K562 (cell line): ENCODE data around the gene TOP1.

DNA sequence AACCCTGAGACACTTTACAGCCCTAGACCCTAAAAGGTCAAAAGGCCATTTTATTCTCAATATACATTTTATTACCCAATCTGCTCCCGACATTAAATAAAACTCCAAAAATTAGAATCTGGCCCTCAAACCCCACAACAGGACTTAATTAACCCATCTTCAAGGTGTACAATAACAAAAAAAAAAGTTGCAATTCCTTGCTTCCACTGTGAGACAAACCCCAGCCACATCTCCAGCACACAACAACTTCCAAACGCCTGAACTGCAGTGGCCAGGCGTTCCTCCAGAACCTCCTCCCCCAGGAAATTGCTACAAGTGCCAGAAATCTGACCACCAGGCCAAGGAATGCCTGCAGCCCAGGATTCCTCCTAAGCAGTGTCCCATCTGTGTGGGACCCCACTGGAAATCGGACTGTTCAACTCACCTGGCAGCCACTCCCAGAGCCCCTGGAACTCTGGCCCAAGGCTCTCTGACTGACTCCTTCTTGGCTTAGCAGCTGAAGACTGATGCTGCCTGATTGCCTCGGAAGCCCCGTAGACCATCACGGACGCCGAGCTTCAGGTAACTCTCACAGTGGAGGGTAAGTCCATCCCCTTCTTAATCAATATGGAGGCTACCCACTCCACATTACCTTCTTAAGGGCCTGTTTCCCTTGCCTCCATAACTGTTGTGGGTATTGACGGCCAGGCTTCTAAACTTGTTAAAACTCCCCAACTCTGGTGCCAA lies 417.9 kb downstream of the MAFB start:
- RAMPAGE, long total RNA, result no peak
- RRBS, result no CpG with 5 or more reads among the region's 10 CpGs
PRO-cap:
- standard, result no peak
- CoPRO, capped RNA only, 2 experiments, result no peak in any of the 2 experiments
- CoPRO, capped and uncapped RNA, 2 experiments, result no peak in any of the 2 experiments
- CoPRO, uncapped RNA only, 2 experiments, result no peak in any of the 2 experiments
CAGE:
- cytosol, long polyA plus RNA, result no peak
- long polyA plus RNA, result no peak
- nucleolus, long total RNA, result no peak
- nucleus, long polyA plus RNA, result no peak

DNA sequence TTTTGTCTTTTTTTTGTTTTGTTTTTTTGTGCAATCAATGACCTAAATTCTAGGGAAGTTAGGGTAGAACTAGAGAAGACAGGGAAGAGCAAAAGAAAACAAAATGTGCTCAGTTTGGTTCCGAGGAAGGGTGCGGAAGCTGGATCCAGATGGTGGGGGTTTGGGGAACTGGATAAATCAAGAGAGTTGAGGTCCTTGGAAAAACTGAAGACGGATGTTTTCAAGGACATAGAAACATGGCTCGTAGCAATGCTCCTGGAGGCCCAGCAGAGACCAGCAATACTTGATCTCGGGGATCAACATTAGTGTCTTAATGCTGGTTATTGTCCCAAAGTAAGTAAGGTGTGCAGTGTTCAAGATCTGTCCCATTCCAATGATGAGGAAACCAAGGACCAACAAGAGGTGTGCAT lies 224.0 kb downstream of the MAFB start:
- RAMPAGE, long total RNA, result no peak
- RRBS, result no CpG with 5 or more reads among the region's 5 CpGs
PRO-cap:
- standard, result no peak
- CoPRO, capped RNA only, 2 experiments, result no peak in any of the 2 experiments
- CoPRO, capped and uncapped RNA, 2 experiments, result no peak in any of the 2 experiments
- CoPRO, uncapped RNA only, 2 experiments, result no peak in any of the 2 experiments
CAGE:
- cytosol, long polyA plus RNA, result no peak
- long polyA plus RNA, result no peak
- nucleolus, long total RNA, result no peak
- nucleus, long polyA plus RNA, result no peak

GRCh38 chr20:40470435-40471074 lies 218.5 kb downstream of the MAFB start:
- RAMPAGE, long total RNA, result no peak
- RRBS, result no CpG with 5 or more reads among the region's 12 CpGs
PRO-cap:
- standard, result no peak
- CoPRO, capped RNA only, 2 experiments, result no peak in any of the 2 experiments
- CoPRO, capped and uncapped RNA, 2 experiments, result no peak in any of the 2 experiments
- CoPRO, uncapped RNA only, 2 experiments, result no peak in any of the 2 experiments
CAGE:
- cytosol, long polyA plus RNA, result no peak
- long polyA plus RNA, result no peak
- nucleolus, long total RNA, result no peak
- nucleus, long polyA plus RNA, result no peak

GRCh38 chr20:41028177-41029233 lies at the start of gene TOP1:
TSS of gene TOP1 (plus strand) at chr20:41028822.
- RAMPAGE, long total RNA, result start-site peak on the plus strand at chr20:41028842-41028915, 487 and 171 reads in 2 replicates
- RRBS, result 1% methylated on average over 28 of the region's 101 CpGs
PRO-cap:
- standard, result bidirectional peak, plus-strand start at chr20:41028881, minus-strand start at chr20:41028464
- CoPRO, capped RNA only, 2 experiments, result peak in 2 of 2 experiments; most common plus-strand start chr20:41028823 (in 1); most common minus-strand start chr20:41028464 (in 2)
- CoPRO, capped and uncapped RNA, 2 experiments, result peak in 2 of 2 experiments; most common plus-strand start chr20:41028823 (in 2); most common minus-strand start chr20:41028464 (in 1)
- CoPRO, uncapped RNA only, 2 experiments, result peak in 2 of 2 experiments; most common plus-strand start chr20:41028823 (in 2); most common minus-strand start chr20:41028413 (in 1)
CAGE:
- cytosol, long polyA plus RNA, result start-site peak on the plus strand at chr20:41028808-41028881, 197 and 1,107 reads in 2 replicates; start-site peak on the plus strand at chr20:41028993-41029077, 229 and 233 reads in 2 replicates
- long polyA plus RNA, result start-site peak on the plus strand at chr20:41028817-41028933, 2,040 and 3,009 reads in 2 replicates; start-site peak on the plus strand at chr20:41029017-41029076, 362 and 565 reads in 2 replicates
- nucleolus, long total RNA, result no peak
- nucleus, long polyA plus RNA, result start-site peak on the plus strand at chr20:41028817-41028881, 1,297 and 783 reads in 2 replicates; start-site peak on the plus strand at chr20:41029046-41029077, 110 and 48 reads in 2 replicates

DNA sequence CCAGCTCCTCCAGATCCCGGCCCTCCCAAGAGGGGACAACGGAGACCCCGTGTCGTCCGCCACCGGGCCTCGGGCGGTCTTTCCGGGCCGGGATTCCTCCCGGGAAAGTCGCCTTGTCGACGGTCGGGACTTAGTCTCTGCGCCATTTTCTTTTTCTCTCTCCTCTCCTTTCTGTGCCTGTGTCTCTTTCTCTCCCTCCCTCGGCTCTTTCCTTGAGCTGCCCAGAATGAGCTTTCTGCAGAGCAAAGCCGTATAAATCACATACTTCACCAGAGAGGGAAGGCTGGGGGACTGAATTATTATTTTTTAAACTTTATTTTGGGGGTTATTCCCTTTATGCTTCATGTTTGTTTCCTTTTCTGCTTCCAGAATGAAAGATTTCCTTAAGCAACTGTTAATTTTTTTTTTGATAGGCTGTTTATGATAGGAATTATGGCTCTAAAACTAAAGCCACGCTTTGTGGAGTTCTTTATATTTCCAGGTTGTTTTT lies 1.1 kb downstream of the TOP1 start:
- RAMPAGE, long total RNA, result no peak
- RRBS, result 3% methylated on average over 6 of the region's 19 CpGs
PRO-cap:
- standard, result unidirectional peak, minus-strand start at position 159 of the sequence
- CoPRO, capped RNA only, 2 experiments, result no peak in any of the 2 experiments
- CoPRO, capped and uncapped RNA, 2 experiments, result no peak in any of the 2 experiments
- CoPRO, uncapped RNA only, 2 experiments, result no peak in any of the 2 experiments
CAGE:
- cytosol, long polyA plus RNA, result no peak
- long polyA plus RNA, result no peak
- nucleolus, long total RNA, result no peak
- nucleus, long polyA plus RNA, result no peak

GRCh38 chr20:41061180-41061641 lies 32.6 kb downstream of the TOP1 start:
- RAMPAGE, long total RNA, result no peak
- RRBS, result no CpG with 5 or more reads among the region's 3 CpGs
PRO-cap:
- standard, result no peak
- CoPRO, capped RNA only, 2 experiments, result no peak in any of the 2 experiments
- CoPRO, capped and uncapped RNA, 2 experiments, result no peak in any of the 2 experiments
- CoPRO, uncapped RNA only, 2 experiments, result peak in 1 of 2 experiments; most common plus-strand start chr20:41061414 (in 1)
CAGE:
- cytosol, long polyA plus RNA, result no peak
- long polyA plus RNA, result start-site peak on the plus strand at chr20:41061427-41061483, 975 and 1,345 reads in 2 replicates
- nucleolus, long total RNA, result no peak
- nucleus, long polyA plus RNA, result start-site peak on the plus strand at chr20:41061451-41061472, 86 and 103 reads in 2 replicates

DNA sequence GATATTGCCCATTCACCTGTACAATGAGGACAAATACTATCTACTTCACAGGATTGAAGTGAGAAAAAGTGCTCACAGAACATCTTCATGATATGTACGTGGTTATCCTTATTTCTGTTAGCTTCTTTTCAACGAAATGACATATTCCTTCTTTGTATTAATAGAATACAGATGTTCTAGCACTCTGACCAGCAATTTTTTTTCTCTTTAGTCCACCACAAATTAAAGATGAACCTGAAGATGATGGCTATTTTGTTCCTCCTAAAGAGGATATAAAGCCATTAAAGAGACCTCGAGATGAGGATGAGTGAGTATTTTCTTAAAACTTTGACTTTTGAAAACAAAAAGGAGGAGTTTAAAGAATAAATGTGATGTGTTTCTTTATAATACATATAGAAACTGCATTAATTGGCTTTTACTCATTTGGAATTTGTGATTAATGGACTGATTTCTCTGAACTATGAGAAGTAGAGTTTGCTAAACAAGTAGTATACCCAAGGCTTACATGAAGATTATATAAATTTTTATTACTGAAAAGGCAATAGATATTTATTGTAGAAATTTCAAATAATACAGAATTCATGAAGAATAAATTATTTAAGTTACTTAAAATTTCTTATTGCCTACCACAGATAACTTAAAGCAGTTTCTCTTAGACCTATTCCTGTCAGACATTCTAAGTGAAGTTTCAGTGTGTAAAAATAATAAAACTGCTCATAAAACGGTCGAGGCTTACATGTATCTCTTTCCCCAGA lies 51.4 kb downstream of the TOP1 start:
- RAMPAGE, long total RNA, result no peak
- RRBS, result no CpG with 5 or more reads among the region's 5 CpGs
PRO-cap:
- standard, result no peak
- CoPRO, capped RNA only, 2 experiments, result no peak in any of the 2 experiments
- CoPRO, capped and uncapped RNA, 2 experiments, result no peak in any of the 2 experiments
- CoPRO, uncapped RNA only, 2 experiments, result no peak in any of the 2 experiments
CAGE:
- cytosol, long polyA plus RNA, result no peak
- long polyA plus RNA, result no peak
- nucleolus, long total RNA, result no peak
- nucleus, long polyA plus RNA, result no peak

DNA sequence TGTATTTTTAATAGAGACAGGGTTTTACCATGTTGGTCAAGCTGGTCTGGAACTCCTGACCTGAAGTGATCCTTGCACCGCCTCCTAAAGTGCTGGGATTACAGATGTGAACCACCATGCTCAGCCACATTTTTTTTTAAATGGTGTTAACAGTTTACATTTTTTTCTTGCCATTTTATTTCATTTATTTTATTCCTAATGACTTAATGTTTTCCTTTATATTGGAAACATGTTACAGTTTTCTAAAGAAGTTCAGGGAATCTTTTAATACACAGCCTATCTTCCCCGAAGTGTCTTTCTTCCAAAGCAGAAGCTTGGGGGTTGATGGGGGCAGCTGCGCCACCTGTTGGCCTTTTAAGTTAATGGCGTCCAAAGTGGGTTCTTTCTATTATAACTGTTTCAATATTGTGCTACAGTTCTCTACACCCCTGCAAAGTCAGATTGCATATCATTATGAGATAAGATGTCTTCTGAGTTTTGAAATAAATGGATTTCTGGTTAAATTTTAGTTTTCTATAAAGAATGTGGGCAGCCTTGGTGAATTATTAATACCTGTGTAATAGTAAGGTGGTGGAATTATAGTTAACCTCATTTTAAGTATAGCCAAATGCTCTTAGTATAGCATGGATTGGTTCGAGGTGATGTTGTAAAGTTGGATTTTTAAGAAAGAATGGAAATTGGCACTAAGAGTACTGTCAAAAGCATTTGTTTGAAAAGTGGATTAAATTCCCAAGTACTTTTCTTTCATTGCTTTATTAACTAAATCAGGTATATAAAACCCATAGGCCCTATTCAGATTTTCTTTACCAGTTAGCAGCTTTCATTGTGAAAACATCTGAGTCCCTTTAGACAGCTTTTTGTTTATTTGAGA lies 41.9 kb upstream of the PLCG1 start:
- RAMPAGE, long total RNA, result no peak
- RRBS, result no CpG with 5 or more reads among the region's 5 CpGs
PRO-cap:
- standard, result no peak
- CoPRO, capped RNA only, 2 experiments, result no peak in any of the 2 experiments
- CoPRO, capped and uncapped RNA, 2 experiments, result no peak in any of the 2 experiments
- CoPRO, uncapped RNA only, 2 experiments, result peak in 2 of 2 experiments; most common plus-strand start position 357 of the sequence (in 1)
CAGE:
- cytosol, long polyA plus RNA, result no peak
- long polyA plus RNA, result no peak
- nucleolus, long total RNA, result no peak
- nucleus, long polyA plus RNA, result no peak

- RAMPAGE, long total RNA, result no peak
- RRBS, result 2% methylated on average over 22 of the region's 75 CpGs
PRO-cap:
- standard, result bidirectional peak, plus-strand start at chr20:41136959, minus-strand start at chr20:41136856
- CoPRO, capped RNA only, 2 experiments, result peak in 2 of 2 experiments; most common plus-strand start chr20:41136959 (in 2); most common minus-strand start chr20:41136860 (in 2)
- CoPRO, capped and uncapped RNA, 2 experiments, result peak in 2 of 2 experiments; most common plus-strand start chr20:41136959 (in 2); most common minus-strand start chr20:41136856 (in 2)
- CoPRO, uncapped RNA only, 2 experiments, result no peak in any of the 2 experiments
CAGE:
- cytosol, long polyA plus RNA, result no peak
- long polyA plus RNA, result no peak
- nucleolus, long total RNA, result no peak
- nucleus, long polyA plus RNA, result no peak
Observed at GRCh38 chr20:41136678-41137321, 543 bp upstream of the PLCG1 start.

DNA sequence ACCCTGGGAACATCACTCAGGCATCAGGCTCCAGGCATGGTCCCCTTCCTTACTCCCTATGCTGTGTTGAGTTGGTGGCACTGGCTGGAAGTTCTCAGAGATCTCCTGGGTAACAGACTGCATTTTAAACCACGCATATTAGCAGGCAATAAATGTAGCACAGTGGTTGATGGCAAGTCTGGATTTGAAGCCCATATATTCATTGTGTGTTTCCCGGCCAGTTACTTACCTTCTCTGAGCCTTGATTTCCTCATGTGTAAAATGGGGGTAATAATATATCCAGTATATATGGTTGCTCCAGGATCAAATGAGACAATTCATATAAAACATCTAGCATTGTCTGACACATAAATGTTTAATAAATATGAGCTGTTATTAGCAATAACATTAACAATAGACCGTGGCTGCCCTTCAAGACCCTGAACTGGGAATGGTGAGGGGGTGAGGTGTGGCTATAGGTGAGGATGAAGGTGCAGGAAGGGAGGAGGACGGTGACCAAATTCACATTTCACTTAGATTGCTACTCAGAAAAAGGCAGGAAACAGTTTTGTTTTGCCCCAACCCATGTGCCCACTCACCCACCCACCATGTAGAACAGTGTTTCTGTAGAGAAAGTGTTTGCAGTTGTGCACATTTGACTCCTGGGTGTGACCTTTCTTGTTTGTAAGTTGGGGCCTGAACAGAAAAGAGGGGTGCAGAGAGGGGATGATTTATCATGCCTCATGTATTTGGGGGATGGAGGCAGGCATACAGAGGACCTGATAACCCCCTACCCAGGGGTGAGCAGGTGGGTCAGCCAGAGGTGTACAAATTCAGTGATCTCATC lies 2.2 kb downstream of the PLCG1 start:
- RAMPAGE, long total RNA, result no peak
- RRBS, result no CpG with 5 or more reads among the region's 4 CpGs
PRO-cap:
- standard, result no peak
- CoPRO, capped RNA only, 2 experiments, result no peak in any of the 2 experiments
- CoPRO, capped and uncapped RNA, 2 experiments, result no peak in any of the 2 experiments
- CoPRO, uncapped RNA only, 2 experiments, result no peak in any of the 2 experiments
CAGE:
- cytosol, long polyA plus RNA, result no peak
- long polyA plus RNA, result no peak
- nucleolus, long total RNA, result no peak
- nucleus, long polyA plus RNA, result no peak

GRCh38 chr20:41142965-41143639 lies 5.8 kb downstream of the PLCG1 start:
- RAMPAGE, long total RNA, result no peak
- RRBS, result no CpG with 5 or more reads among the region's 6 CpGs
PRO-cap:
- standard, result no peak
- CoPRO, capped RNA only, 2 experiments, result no peak in any of the 2 experiments
- CoPRO, capped and uncapped RNA, 2 experiments, result no peak in any of the 2 experiments
- CoPRO, uncapped RNA only, 2 experiments, result no peak in any of the 2 experiments
CAGE:
- cytosol, long polyA plus RNA, result no peak
- long polyA plus RNA, result no peak
- nucleolus, long total RNA, result no peak
- nucleus, long polyA plus RNA, result no peak

DNA sequence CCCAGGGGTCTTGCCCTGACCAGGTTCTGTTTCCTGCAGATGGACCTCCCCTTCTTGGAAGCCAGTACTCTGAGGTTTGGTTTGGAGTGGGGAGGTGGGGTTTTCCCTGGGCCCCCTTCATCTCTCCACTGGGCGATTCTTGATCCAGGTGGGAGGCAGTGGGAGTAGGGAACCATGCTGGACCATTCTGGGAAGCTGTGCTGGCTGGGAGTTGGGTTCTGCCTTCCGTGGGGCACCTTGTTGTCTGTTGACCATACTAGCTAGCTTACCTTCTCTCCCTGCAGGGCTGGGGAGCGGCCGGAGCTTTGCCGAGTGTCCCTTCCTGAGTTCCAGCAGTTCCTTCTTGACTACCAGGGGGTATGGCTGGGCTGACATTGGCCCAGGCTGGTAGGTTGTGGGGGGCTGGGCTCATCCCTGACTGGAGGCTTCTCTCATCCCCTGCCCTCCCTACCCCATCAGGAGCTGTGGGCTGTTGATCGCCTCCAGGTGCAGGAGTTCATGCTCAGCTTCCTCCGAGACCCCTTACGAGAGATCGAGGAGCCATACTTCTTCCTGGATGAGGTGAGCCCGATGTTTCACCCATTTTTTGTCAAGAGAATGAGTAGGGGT lies 25.7 kb downstream of the PLCG1 start:
- RAMPAGE, long total RNA, result no peak
- RRBS, result no CpG with 5 or more reads among the region's 10 CpGs
PRO-cap:
- standard, result no peak
- CoPRO, capped RNA only, 2 experiments, result no peak in any of the 2 experiments
- CoPRO, capped and uncapped RNA, 2 experiments, result no peak in any of the 2 experiments
- CoPRO, uncapped RNA only, 2 experiments, result no peak in any of the 2 experiments
CAGE:
- cytosol, long polyA plus RNA, result no peak
- long polyA plus RNA, result no peak
- nucleolus, long total RNA, result no peak
- nucleus, long polyA plus RNA, result no peak

DNA sequence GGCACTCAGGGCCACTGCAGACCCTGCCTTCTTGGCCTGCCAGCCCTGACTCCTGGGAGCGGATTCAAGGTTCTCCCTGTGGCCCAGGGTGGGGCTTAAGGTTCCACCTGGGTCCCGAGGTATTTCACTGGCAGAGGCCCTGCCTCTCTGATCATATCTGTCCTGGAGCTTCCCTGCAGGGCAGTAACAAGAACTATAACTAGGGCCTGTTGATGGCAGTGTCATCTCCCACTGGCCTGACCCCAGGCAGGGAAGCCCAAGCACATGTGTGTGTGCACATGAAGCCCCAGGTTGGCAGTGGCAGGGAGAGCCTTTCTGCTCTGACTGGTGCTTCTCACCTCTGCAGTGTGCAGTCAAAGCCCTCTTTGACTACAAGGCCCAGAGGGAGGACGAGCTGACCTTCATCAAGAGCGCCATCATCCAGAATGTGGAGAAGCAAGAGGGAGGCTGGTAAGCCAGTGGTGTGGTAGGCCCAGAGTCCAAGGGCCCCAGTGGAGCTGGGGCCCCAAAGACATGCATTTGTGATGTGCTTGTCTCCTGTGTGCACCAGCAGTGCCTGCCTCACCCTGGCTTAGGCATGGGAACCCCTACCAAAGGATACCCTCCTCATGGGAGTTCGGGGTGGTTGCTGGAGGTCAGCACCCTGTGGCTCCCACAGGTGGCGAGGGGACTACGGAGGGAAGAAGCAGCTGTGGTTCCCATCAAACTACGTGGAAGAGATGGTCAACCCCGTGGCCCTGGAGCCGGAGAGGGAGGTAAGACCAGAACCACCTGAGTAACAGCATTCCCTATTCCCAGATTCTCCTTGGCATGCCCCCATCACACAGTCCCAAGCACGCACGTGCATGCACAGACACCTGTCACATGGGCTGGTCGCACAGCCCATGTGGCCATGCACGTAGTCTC lies 31.3 kb downstream of the PLCG1 start:
- RAMPAGE, long total RNA, result no peak
- RRBS, result no CpG with 5 or more reads among the region's 14 CpGs
PRO-cap:
- standard, result no peak
- CoPRO, capped RNA only, 2 experiments, result no peak in any of the 2 experiments
- CoPRO, capped and uncapped RNA, 2 experiments, result no peak in any of the 2 experiments
- CoPRO, uncapped RNA only, 2 experiments, result no peak in any of the 2 experiments
CAGE:
- cytosol, long polyA plus RNA, result no peak
- long polyA plus RNA, result no peak
- nucleolus, long total RNA, result no peak
- nucleus, long polyA plus RNA, result no peak

- RAMPAGE, long total RNA, result no peak
- RRBS, result no CpG with 5 or more reads among the region's 16 CpGs
PRO-cap:
- standard, result no peak
- CoPRO, capped RNA only, 2 experiments, result no peak in any of the 2 experiments
- CoPRO, capped and uncapped RNA, 2 experiments, result no peak in any of the 2 experiments
- CoPRO, uncapped RNA only, 2 experiments, result no peak in any of the 2 experiments
CAGE:
- cytosol, long polyA plus RNA, result no peak
- long polyA plus RNA, result no peak
- nucleolus, long total RNA, result no peak
- nucleus, long polyA plus RNA, result start-site peak on the plus strand at chr20:41175310-41175320, 1,015 and 670 reads in 2 replicates
Observed at GRCh38 chr20:41174483-41175690, 37.5 kb downstream of the PLCG1 start.

DNA sequence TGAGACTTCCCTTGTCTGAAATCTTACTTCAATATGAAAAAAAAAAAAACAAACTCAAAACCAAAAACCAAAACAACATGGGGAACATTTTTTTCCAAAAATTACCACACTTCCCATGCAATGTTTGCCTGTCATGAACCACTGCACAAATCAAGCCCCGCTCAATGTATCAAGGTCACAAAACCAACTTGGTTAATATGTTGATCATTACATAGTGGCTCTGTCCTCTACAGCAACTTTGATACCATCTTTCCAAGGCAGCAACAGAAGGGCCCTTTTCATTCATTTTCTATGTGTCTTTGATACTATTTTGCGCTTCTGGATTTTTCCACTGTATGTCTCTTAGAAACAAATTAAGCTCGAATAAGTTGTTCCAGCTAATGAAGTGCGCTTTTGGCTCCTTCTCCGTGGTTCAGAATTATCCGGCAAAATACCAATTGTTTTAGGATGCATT lies 1.5 kb downstream of the ZHX3 start:
- RAMPAGE, long total RNA, result no peak
- RRBS, result no CpG with 5 or more reads among the region's 6 CpGs
PRO-cap:
- standard, result no peak
- CoPRO, capped RNA only, 2 experiments, result no peak in any of the 2 experiments
- CoPRO, capped and uncapped RNA, 2 experiments, result no peak in any of the 2 experiments
- CoPRO, uncapped RNA only, 2 experiments, result no peak in any of the 2 experiments
CAGE:
- cytosol, long polyA plus RNA, result no peak
- long polyA plus RNA, result no peak
- nucleolus, long total RNA, result no peak
- nucleus, long polyA plus RNA, result no peak

DNA sequence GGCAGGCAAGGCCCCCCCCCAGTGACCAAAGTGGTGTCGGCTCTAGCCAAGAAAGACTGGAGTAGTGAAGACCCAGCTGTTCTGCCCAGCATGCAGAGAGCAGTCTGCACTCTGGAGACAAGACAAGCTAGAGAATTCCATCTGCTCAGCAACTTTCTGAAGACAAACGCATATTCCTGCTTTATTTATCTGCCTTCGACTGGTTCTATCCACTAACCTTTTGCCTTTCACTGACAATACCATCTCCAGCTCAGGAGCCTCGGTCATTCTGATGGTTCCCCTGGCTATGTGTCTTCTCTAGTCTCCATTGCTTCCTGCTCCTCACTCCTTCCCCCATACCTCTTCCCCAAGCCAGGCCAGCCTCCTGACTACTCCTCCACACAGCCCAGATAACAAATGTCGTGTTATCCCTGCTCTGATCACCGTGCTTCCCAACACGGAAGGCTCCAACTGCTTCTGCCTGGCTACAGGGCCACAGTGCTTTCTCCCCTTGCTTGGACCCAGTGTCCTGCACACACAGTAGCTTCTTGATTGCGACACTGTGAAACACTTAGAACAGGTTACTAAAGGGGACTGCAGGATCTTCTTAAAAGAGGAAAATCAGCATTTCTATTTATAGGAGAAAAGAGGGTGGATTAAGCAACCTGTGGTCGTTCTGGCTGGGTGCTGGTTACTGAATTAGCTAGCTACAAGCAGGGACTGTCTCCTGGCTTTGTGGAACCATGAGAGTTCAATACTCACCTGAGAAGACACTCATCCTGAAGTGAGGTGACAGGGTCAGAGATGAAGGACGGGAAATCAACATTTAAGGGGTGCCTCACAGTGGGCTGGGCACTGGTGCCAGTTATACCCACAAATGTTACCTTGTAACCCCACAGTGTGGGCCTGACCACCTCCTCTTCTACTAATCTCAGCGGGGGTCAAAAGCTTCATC lies 86.9 kb upstream of the EMILIN3 start:
- RAMPAGE, long total RNA, result no peak
- RRBS, result no CpG with 5 or more reads among the region's 11 CpGs
PRO-cap:
- standard, result no peak
- CoPRO, capped RNA only, 2 experiments, result no peak in any of the 2 experiments
- CoPRO, capped and uncapped RNA, 2 experiments, result no peak in any of the 2 experiments
- CoPRO, uncapped RNA only, 2 experiments, result no peak in any of the 2 experiments
CAGE:
- cytosol, long polyA plus RNA, result no peak
- long polyA plus RNA, result no peak
- nucleolus, long total RNA, result no peak
- nucleus, long polyA plus RNA, result no peak

DNA sequence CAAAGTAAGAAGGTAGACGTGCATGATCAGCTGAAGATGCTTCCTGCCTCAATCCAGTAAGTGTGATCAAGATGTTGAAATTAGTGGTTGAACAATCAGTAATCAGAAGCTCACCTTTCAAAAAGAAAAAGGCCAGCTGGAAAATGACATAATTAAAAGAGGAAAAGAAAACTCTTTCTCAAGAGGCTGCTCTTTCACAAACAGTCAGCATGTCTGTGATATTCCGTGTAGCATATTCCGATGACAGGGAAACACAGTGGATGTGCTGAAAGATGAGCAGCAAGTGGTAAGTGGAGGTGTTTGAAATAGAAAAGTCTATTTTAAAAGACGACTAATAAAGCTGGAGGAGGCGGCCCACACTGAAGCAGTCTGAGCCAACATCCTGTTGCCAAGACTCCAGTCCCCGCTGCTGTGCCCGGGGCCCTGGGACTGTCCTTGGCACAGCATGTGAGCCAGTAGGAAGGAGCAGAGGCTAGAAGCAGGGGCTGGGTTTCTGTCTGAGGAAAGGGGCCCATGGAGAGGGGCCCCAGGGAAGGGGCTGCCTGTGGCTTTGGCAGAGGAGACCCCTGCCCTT lies 351.4 kb upstream of the CHD6 start:
- RAMPAGE, long total RNA, result no peak
- RRBS, result no CpG with 5 or more reads among the region's 7 CpGs
PRO-cap:
- standard, result no peak
- CoPRO, capped RNA only, 2 experiments, result no peak in any of the 2 experiments
- CoPRO, capped and uncapped RNA, 2 experiments, result no peak in any of the 2 experiments
- CoPRO, uncapped RNA only, 2 experiments, result no peak in any of the 2 experiments
CAGE:
- cytosol, long polyA plus RNA, result no peak
- long polyA plus RNA, result no peak
- nucleolus, long total RNA, result no peak
- nucleus, long polyA plus RNA, result no peak